Kidney epithelial cell (primary cell): ENCODE results near the genes MYADML2 and FASN.

DNA sequence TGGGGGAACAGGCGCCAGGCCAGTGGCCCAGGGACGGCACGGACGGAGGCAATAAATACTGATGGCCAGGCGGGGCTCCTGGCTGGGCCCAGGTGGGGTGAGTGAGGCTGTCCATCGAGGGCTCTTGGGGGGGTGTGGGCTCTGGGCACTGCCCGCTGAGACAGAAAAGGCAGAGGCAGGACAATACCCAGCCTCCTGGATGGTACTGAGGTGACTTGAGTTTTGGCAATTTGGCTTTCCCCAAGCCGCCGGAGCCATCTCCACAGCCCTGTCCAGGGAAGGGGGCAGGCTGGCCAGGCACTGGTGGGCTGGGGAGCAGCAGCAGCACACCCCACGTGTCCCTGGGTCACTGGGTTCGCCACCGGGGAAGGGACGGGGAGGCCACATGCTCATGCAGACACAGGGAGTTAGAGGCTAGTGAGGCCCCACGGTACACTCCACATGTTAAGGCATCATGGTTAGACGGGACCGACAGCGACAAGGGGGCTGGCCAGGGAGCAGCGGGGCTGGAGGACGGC, 3.2 kb downstream of the ARHGDIA start:
- RAMPAGE, long total RNA, result no peak
- RRBS, result no CpG with 5 or more reads among the region's 19 CpGs

DNA sequence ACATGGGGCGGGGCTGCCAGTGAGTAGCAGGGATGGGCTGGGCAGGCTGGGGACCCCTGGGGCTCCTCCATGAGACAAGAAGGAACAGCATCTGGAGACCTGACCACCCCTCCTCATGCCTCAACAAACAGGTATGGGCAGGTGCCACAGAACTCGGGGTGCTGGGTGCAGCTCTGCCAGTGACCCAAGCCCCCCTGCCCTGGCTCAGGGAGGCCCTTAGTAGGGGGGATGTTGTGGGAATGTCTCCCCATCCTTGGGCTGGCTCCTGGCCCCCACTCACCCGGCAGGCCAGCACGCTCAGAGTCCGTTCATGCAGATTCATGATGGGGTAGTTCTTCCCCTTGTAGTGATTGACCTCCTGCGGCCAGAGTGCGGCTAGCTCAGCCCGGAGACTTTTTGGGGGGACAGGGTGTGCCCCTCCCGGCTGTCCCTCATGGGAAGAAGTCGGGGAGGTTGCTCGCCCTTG, 3.8 kb downstream of the NPB start:
- RAMPAGE, long total RNA, result no peak
- RRBS, result no CpG with 5 or more reads among the region's 11 CpGs

GRCh38 chr17:81913965-81915055, 3.1 kb upstream of the PCYT2 start:
- RAMPAGE, long total RNA, result no peak
- RRBS, result no CpG with 5 or more reads among the region's 46 CpGs

DNA sequence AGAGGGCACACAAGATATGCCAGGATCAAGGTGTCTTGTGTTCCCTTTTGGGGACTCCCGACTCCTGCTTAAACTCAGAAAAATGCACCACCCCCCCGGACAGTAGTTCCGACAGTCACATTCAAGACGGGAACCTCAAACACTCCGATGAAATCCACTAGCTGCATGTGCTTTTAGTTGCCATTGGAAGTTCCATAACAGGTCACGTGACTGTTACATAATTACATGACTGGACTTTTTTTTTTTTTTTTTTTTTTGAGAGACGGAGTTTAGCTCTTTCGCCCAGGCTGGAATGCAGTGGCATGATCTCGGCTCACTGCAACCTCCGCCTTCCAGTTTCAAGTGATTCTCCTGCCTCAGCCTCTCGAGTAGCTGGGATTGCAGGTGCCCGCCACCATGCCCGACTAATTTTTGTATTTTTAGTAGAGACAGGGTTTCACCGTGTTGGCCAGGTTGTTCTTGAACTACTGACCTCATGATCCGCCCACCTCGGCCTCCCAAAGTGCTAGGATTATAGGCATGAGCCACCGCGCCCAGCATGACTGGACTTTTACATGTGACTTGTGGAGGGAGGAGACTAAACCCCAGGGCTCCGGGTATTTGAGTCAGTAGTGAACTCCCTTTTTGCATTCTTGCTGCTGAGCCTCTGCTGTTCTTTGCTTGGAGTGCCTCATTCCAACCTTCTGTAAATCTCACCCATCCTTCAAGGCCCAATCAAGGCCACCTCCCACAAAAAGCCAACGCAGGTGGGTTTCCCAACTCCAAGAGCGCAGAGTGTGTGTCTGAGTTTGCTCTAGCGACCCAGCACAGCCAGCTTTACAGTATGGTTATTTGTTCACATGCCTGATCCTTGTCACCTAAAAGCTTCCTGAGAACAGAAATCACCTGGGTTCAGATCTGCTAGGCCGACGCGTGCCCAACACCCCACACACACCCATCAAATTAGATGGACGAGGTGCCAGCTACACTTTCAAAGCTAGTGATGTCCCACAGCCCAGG, 1.5 kb downstream of the SIRT7 start:
- RAMPAGE, long total RNA, result no peak
- RRBS, result no CpG with 5 or more reads among the region's 26 CpGs

- RAMPAGE, long total RNA, result no peak
- RRBS, result 1% methylated on average over 41 of the region's 84 CpGs
Measured at GRCh38 chr17:81926690-81927480, 650 bp downstream of the MAFG start.

DNA sequence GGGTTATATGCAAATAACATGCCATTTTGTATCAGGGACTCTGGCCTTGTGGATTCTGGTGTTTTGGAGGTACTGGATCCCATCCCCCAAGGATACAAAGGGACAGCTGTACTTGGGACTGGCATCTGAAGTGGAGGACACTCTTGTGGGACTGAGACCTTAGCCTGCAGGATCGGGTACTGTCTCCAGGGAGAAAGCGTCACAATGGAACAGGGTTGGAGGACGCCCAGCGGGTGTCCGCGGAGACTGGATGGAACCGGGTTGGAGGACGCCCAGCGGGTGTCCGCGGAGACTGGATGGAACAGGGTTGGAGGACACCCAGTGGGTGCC, at the start of gene MYADML2:
MYADML2 (minus strand) TSS at position 131 of the 330 bp plus-strand sequence.
- RAMPAGE, long total RNA, result no peak
- RRBS, result no CpG with 5 or more reads among the region's 11 CpGs

- RAMPAGE, long total RNA, result no peak
- RRBS, result 1% methylated on average over 3 of the region's 36 CpGs
Measured at GRCh38 chr17:81976208-81977308, 871 bp upstream of the ASPSCR1 start.

GRCh38 chr17:82033706-82034884, 2.6 kb downstream of the RAC3 start:
- RAMPAGE, long total RNA, result no peak
- RRBS, result 88% methylated on average over 3 of the region's 44 CpGs

DNA sequence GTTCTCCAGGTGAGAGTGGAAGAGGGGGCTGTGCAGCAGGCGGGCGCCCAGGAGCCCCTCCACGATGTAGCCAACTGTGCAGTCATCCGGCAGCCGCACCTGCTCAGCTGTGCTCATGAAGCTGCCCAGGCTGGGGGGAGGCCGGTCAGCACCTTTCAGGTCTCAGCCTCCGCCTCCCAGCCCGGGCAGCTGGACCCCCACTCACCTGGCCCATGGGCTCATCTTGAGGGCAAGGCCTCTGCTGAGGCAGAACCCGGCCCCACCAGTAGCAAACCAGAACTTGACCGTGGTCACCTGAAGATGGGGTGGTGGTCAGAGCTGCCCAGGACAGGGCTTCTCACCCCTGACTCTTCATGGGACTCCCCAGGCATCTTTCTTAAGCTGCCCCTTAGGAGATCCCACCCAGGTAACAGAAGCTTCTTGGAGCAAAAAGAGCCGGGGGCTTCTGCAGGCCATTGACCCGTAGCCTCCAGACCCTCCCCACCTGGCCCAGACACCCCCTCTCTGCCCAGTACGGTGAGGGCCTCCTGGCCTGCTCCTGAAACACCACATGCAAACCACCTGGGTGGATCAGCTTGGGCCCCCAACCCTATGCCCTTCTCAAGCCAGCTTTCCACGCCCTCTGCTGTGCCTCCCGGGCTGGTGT, 1.8 kb downstream of the RFNG start:
- RAMPAGE, long total RNA, result no peak
- RRBS, result 94% methylated on average over 5 of the region's 15 CpGs

DNA sequence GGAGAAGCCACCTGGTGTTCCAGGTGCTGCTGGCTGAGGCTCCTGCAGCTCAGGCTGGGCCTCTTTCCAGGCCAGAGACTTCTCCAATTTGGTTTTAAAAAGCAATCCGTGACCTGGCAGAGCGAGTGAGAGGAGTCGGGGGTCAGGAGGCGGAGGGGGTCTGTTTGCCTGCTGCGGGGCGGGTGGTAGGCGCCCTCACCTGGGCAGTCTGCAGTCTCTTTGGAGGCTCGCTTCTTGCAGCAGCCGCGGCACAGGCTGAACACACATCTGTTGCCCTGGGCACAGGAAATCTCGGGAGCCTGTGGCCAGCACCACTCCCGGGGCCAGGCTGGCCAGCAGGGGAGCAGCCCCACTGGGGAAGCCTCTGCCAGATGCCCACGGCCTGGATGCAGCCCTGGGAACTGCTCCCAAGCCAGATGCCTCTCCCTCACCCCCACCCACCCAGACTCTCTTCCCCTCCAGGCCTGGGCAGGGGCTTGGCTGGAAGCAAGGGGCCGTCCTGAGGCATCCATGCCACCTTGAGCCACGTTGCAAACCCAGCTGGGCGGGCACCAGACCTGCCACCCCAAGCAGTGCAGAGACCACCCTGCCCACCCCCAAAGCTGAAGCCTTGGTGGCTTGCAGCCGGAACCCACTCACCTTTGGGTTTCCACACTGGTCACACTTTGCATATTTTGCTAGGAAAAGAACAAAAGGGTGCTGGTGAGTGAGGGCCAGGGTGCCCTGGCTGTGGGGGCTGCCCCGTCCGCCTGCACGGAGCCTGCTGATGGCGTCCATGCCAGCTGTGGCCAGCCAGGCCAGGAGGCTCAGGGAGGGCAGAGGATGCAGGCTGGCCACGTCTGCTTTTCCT, 6.7 kb downstream of the GPS1 start:
- RAMPAGE, long total RNA, result no peak
- RRBS, result no CpG with 5 or more reads among the region's 22 CpGs

GRCh38 chr17:82083128-82083619, 14.9 kb downstream of the FASN start:
- RAMPAGE, long total RNA, result no peak
- RRBS, result 92% methylated on average over 4 of the region's 31 CpGs

GRCh38 chr17:82097979-82098630, at the start of gene FASN:
Gene FASN, minus strand, starts transcription at chr17:82098236.
- RAMPAGE, long total RNA, result no peak
- RRBS, result 1% methylated on average over 32 of the region's 99 CpGs

DNA sequence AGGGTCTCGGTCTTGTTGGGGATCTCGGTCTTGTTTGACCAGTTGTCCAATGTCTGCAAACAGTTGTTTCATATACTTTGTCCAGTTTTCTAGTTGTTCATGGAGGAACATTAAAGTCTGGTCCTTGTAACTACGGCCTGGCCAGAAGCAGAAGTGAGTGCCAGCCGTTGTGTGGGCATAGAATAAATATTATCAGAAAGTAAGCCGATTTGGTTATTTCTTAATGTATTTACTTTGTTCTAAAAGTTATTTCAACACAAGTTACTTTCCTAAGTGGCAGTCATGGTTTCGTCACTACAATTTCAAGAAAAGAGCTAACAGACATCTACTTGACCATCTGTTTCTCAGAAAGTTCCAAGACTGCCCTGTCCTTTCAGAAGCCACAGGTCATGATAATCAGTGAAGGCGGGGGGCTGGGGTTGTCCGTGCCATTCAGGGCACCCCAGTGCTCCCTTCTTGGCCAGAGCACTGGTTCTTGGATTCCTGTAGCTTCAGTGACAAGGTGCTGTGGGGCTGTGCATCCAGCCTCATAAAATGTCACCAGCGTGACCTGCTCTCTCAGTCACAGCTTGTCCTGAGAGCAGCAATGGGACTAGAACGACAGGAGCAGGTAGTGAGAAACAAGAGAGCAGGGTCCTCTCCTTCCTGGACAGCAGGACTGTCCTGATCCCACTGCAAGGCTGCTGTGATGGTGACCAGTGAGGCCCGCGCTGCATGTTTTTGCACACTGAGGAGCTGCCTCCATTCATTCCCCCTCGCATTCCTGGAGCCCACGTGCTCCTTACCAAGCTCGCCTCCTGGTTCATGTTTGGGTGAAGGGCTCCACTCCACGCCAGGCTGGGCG, 15.0 kb upstream of the FASN start:
- RAMPAGE, long total RNA, result no peak
- RRBS, result no CpG with 5 or more reads among the region's 17 CpGs

GRCh38 chr17:82133242-82133627, 35.2 kb upstream of the FASN start:
- RAMPAGE, long total RNA, result no peak
- RRBS, result no CpG with 5 or more reads among the region's 3 CpGs

DNA sequence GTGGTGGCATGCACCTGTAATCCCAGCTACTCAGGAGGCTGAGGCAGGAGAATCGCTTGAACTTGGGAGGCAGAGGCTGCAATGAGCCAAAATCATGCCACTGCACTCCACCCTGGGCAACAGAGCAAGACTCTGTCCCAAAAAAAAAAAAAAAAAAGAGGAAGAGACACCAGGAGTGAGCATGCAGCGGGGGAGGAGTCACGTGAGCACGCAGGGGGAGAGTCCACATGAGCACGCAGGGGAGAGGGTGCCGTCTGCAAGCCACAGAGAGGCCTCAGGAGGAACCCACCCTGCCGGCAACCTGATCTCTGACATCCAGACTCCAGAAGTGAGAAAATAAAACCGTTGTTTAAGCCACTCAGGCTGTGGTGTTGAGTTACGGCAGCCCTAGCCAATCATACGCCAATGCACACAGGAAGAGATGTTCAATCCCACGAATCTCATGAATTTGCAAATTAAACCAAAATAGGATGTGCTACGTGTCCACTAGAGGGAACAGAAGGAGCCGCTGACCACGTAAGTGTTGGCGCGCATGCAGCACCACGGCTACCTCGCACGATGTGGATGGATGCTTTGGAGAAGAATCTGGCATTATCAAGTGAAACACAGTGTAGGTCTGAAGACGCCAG, 42.2 kb downstream of the CCDC57 start:
- RAMPAGE, long total RNA, result no peak
- RRBS, result no CpG with 5 or more reads among the region's 20 CpGs

DNA sequence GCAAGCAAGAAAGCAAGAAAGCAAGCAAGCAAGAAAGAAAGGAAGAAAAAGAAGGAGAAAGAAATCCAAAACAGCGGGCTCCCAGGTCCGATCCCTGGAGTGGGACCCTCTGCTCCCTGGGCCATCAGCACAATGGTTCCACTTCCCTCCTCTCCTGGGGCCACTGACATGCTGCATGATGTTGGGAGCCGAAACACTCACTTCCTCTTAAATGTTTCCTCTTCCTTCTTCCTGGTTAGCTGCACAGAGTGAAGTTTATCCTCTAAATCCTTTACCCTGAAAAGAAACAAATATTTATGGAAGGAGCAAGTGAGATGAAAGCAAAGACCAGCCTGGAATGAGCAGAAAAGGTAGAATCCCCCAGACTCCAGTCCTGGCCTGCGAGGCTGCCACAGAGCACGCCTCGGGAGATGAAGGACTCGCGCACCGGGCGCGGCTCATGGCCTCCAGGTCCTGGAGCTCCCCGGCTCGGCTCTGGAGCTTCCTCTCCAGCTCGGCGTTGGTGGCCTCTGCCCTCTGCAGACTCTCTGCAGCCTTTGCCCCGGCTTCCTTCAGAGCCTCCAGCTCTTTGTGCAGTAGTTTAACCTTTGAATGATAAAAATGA, 19.0 kb downstream of the CCDC57 start:
- RAMPAGE, long total RNA, result no peak
- RRBS, result 94% methylated on average over 7 of the region's 16 CpGs

- RAMPAGE, long total RNA, result start-site peak on the plus strand at chr17:82228410-82228515, 50 and 19 reads in 2 replicates
- RRBS, result 6% methylated on average over 10 of the region's 47 CpGs
Measured at GRCh38 chr17:82227933-82228632, 759 bp upstream of the SLC16A3 start.

GRCh38 chr17:82234163-82235457, 5.8 kb downstream of the SLC16A3 start:
- RAMPAGE, long total RNA, result no peak
- RRBS, result no CpG with 5 or more reads among the region's 33 CpGs

GRCh38 chr17:82237280-82237985, 8.6 kb downstream of the SLC16A3 start:
- RAMPAGE, long total RNA, result no peak
- RRBS, result no CpG with 5 or more reads among the region's 68 CpGs

GRCh38 chr17:82257237-82258315, 15.9 kb downstream of the CSNK1D start:
- RAMPAGE, long total RNA, result no peak
- RRBS, result no CpG with 5 or more reads among the region's 22 CpGs